Karpas-422 (cell line): ENCODE results near the genes BLTP3A and ZNF76.

GRCh38 chr6:34484781-34485231 lies 18.9 kb downstream of the PACSIN1 start:
- PRO-cap = no peak
- RAMPAGE, long total RNA = no peak

- PRO-cap = no peak
- RAMPAGE, long total RNA = no peak
Measured at GRCh38 chr6:34526635-34526858, 29.6 kb downstream of the SPDEF start.

GRCh38 chr6:34598750-34599197 lies 42.6 kb upstream of the SPDEF start:
- PRO-cap = no peak
- RAMPAGE, long total RNA = no peak

GRCh38 chr6:34629569-34630480 lies 66.7 kb downstream of the ILRUN start:
- PRO-cap = no peak
- RAMPAGE, long total RNA = no peak

GRCh38 chr6:34688890-34689467 lies 7.6 kb downstream of the ILRUN start:
- PRO-cap = no peak
- RAMPAGE, long total RNA = no peak

GRCh38 chr6:34756409-34756840 lies 880 bp upstream of the SNRPC start:
- PRO-cap = no peak
- RAMPAGE, long total RNA = no peak

GRCh38 chr6:34791696-34792630 lies at the start of gene BLTP3A:
Gene BLTP3A, plus strand, starts transcription at chr6:34792083.
- PRO-cap = bidirectional peak, plus-strand start at chr6:34792047, minus-strand start at chr6:34791994
- RAMPAGE, long total RNA = no peak

DNA sequence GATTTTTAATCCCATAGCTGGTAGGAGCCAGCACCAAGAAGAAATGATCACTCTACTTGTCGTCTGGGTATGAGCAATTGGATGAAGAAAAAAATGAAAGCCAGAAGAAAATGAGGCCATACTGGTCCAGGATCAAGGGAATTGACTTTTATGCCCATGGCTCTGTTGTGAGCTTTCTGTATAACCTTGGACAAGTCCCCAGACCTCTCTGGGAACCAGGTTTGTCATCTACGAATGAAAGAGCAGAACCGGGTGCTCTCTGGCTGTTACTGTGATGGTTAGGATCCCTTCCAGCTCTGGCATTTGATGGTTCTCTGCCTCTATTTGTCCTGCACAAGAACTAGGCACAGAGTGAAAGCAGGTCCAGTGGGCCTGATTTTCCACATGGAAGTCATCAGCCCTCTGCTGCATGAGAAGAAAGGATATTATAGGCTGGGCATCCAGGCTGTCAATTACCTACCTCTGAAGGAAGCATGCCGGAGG lies 103.0 kb downstream of the ANKS1A start:
- PRO-cap = no peak
- RAMPAGE, long total RNA = no peak

GRCh38 chr6:35027429-35028152 lies 113.5 kb downstream of the TCP11 start:
- PRO-cap = no peak
- RAMPAGE, long total RNA = no peak

- PRO-cap = no peak
- RAMPAGE, long total RNA = no peak
Measured at GRCh38 chr6:35052520-35053433, 88.4 kb downstream of the TCP11 start.

DNA sequence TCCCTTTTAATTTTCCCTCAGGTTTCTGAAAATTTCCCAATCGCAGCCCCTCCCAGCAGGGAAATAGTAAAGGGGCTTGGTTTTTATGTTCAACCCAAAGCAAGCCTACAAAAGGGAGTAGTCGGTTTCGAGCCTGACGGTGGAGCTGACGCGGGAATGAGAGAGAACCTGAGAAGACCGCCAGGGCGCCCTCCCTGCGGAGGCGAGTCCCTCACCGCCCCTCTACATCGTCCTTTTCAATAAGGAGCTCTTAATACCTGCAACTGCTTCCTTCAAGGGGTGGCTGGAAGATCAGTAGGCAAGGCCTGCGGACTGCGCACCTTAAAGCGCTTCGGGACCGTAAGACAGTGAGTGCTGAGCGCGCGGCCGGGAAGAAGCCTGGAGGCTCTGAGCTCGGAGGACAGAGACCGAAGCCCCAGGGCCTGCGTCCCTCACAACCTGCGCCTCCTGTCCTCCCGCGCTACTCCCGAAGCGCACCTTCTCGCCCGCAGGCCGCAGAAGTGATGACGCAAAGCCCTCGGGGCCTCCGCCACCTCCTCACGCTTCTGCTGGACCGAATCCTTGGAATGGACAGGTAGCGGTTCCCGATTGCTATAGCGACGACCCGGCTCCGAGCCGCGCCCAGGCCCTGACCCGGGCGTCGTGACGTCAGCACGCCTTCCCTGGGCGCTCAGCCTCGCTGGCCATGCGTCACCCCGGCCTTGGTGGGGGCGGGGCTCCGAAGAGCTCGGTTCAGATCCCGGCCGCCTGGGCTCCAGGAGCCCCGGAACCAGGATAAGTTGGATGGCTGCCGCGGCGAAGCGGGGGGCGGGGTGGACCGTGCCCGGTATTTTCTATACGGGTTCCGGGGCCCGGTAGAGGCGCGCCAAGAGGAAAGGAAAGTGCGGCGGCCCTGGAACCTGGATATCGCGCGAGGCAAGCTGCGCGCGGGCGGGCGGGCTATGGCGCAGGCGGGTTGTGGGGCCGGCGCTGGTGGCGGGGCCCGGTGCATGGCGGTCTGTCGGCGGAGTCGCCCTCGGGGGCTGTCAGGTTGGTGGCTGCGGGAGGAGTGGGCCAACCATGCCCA lies at the start of gene ZNF76:
ZNF76 (plus strand) TSS at position 923 of the 1,066 bp plus-strand sequence.
- PRO-cap = unidirectional peak, minus-strand start at position 465 of the sequence; unidirectional peak, minus-strand start at position 568 of the sequence; bidirectional peak, plus-strand start at position 942 of the sequence, minus-strand start at position 633 of the sequence
- RAMPAGE, long total RNA = no peak

- PRO-cap = no peak
- RAMPAGE, long total RNA = no peak
Measured at GRCh38 chr6:35298015-35298534, 457 bp downstream of the DEF6 start.

GRCh38 chr6:35317604-35318050 lies 20.0 kb downstream of the DEF6 start:
- PRO-cap = no peak
- RAMPAGE, long total RNA = no peak

DNA sequence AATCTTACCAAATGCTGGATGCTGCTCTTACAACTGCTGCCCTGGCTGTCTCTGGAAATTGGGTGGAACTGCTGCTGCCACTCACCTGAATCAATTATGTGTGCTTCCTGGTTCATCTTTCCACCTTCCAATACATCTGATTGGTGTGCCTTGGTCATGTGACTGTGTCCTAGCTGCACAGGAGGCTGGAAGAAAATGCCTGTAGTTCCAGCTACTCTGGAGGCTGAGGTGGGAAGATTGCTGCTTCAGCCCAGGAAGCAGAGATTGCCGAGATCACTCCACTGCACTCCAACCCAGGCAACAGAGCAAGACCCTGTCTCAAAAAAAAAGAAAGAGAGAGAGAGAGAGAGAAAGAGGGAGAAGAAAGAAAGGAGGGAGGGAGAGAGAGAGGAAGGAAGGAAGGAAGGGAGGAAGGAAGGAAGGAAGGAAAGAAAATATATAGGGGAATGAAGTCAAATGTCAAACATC lies 14.2 kb upstream of the PPARD start:
- PRO-cap = no peak
- RAMPAGE, long total RNA = no peak

DNA sequence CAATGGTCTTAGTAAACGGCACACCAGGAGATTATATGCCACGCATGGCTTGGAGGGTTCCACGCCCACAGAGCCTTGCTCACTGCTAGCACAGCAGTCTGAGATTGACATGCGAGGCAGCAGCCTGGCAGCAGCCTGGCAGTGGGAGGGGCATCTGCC lies 10.2 kb upstream of the PPARD start:
- PRO-cap = no peak
- RAMPAGE, long total RNA = no peak

- PRO-cap = no peak
- RAMPAGE, long total RNA = no peak
Measured at GRCh38 chr6:35348340-35349012, 6.1 kb downstream of the PPARD start.

DNA sequence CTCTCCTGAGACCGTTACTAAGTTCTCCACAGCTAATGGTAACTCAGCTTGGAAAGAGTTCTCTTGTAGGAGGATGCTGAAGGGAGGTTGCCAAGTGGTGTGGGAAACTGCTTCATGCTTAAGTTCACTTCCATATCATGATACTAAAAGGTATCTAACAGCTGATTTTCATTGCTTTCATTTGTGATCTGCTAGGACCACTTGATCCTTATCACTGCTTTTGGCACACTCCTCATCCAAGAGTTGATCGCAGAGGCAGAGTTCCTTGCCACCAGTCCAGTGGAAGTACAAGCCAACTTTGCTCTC lies 13.6 kb downstream of the PPARD start:
- PRO-cap = no peak
- RAMPAGE, long total RNA = no peak

DNA sequence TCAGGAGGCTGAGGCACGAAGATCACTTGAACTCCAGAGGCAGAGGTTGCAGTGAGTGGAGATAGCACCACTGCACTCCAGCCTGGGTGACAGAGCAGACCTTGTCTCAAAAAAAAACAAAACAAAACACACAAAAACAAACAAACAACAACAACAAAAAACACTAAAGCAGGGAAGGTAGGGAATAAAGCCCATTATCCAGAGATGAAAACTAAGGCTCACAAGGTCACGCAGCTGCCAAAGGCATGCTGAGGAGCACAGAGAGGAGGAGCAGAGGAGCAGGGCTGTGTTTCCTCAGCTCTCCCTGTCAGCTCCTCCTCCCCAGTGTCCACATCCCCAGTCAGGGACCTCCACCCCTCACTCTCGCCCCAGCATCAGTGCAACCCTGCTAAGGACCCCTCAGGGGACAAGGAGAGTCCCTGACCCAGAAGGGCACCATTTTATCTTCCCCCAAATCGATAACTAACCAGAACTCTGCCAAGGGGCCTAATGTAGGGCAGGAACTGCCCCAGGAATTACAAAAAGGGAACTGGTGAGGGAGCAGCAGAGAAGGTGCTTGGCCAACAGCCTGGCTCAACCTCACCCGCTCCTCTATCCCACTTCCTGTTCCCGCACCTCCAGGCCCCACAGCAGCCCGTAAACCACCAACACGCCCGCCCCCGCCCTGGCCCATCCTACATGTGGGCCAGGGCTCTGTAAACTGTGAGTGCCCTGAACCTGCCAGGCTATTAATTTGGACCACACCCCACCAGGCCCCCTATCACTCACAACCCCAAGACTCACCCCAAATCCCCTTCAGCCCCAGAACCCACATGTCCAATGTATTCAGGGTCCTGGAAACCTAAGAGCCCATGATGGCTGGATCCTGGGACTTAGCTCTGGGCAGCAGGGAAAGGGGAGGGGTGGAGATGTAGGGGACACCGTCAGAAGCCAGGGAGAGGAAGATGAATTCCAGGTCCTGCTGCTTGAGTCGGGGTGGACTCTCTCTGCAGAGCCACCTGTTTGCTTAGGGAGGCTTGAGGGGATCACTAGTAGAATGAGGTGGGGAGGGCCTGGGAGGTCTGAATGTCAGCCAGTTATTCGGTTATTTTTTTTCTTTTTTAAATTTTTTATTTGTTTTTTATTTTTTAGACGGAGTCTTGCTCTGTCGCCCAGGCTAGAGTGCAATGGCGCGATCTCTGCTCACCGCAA lies 8.9 kb downstream of the TEAD3 start:
- PRO-cap = no peak
- RAMPAGE, long total RNA = no peak

- PRO-cap = no peak
- RAMPAGE, long total RNA = no peak
Measured at GRCh38 chr6:35568939-35569765, 56.5 kb upstream of the TULP1 start.

GRCh38 chr6:35571399-35572534 lies 59.1 kb upstream of the TULP1 start:
- PRO-cap = no peak
- RAMPAGE, long total RNA = no peak